Epithelial cell of prostate (primary cell): ENCODE results near the gene FUOM.

GRCh38 chr10:132787682-132788100 lies 1.7 kb upstream of the NKX6-2 start:
- RRBS: 0% methylated on average over 11 of the region's 44 CpGs

DNA sequence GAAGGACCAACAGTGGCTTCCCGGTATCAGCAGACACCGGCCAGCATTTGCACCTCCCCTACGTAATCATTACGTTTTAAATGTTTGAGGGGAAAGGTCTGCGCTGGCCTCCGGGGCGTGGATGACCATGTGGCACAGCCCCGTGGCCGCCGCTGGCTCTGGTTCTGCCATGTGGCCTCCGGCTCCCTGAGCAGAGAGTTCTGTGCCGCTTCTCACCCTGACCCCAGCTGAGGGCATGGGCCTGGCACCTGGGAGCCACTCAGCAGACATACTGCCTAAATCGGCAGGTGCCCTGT lies 25.5 kb downstream of the CFAP46 start:
- RRBS: 88% methylated on average over 9 of the region's 13 CpGs

DNA sequence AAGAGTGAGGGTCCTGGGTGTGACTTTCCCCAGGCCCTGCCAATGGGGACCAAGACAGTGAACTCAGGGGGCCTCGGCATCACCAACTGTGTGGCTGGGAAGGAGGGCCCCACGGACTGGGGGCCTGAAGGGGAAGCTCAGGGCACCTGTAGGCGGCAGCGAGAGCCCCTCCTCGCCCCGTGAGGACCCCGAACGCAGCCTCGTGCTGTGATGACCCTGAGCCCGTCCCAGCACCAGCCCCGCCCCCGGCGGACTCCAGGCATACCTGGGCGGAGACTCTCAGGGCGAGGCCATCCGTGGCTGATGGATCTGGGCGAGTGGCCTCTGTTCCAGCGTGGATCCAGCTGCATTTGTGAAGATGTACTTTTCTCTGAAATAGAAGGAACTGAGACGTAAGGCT lies 50.4 kb upstream of the CFAP46 start:
- RRBS: no CpG with 5 or more reads among the region's 19 CpGs

DNA sequence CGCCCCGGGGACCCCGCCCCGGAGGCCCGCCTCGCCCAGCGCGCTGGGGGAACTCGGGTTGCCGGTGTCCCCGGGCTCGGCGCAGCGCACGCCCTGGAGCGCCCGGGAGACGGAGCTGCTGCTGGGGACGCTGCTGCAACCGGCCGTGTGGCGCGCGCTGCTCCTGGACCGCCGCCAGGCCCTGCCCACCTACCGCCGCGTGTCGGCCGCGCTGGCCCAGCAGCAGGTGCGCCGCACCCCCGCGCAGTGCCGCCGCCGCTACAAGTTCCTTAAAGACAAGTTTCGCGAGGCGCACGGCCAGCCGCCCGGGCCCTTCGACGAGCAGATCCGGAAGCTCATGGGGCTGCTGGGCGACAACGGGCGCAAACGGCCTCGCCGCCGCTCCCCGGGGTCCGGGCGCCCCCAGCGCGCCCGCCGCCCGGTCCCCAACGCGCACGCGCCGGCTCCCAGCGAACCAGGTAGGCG lies 396 bp downstream of the UTF1 start:
- RRBS: 2% methylated on average over 21 of the region's 70 CpGs

- RRBS: 1% methylated on average over 33 of the region's 47 CpGs
Observed at GRCh38 chr10:133236366-133236801, 1.3 kb upstream of the VENTX start.

GRCh38 chr10:133254349-133254712 lies 16.7 kb downstream of the VENTX start:
- RRBS: no CpG with 5 or more reads among the region's 11 CpGs

GRCh38 chr10:133310079-133310557 lies 1.4 kb downstream of the ZNF511 start:
- RRBS: 94% methylated on average over 2 of the region's 17 CpGs

DNA sequence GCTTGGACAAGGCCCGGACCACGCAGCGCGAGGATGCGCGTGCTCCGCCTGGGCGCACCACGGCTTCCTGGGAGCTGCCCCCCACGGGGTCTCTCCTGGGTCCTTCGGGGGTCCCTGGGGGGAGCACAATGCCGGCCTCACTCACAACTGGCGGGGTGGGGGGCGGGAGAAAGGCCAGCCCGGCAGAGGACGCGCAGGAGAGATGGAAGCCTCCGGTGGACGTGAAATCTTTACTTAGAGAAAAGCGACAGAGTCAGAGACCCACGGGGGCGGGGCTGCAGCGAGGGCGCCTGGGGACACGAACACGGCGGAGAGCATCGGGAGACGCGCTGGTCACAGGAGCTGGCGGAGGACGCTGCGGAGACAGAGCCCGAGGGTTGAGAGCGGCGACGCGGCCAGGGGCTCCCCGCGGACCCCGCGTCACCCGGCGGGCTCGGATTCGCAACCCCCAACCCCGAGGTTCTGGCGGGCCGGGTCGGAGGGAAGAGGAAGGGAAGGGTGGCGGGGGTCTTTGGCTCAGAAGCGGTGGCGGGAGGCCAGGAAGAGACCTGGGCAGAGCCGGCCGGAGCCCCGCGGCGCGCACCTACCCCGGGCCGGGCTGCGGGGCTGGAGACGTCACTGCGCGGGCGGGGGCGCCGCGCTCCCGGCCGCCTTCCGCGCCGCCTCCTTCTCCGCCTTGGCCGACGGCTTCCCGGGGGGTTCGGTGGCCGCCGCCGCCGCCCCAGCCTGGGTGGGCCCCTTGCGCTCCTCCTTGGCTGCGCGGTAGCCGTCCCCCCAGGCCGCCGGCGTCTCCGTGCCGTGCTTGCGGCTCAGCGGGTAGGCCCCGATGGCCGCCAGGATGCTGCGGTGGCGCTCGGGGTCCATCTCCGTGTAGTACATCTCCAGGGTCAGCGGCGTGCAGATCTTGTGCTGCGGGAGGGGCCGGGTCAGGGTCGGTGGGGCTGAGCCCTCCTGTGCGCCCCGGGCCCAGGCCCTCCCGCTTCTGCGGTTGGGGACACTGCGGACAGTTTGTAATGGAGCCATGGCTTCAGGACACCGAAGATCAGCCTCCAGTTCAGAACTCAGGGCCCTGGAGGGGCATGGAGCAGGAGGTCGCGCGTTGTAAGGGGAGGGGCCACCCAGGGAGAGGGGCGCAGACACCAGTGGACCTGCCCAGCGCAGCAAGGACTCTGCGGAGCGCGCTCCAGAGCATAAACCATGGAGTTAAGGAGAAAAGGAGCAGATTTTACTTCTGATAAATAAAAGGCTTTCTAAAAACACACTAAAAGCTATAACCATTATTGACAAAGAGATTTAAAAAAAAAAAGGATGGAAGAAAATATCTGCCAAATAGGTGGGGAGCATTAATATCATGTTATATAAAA lies 11.0 kb downstream of the CALY start:
- RRBS: 3% methylated on average over 43 of the region's 119 CpGs

DNA sequence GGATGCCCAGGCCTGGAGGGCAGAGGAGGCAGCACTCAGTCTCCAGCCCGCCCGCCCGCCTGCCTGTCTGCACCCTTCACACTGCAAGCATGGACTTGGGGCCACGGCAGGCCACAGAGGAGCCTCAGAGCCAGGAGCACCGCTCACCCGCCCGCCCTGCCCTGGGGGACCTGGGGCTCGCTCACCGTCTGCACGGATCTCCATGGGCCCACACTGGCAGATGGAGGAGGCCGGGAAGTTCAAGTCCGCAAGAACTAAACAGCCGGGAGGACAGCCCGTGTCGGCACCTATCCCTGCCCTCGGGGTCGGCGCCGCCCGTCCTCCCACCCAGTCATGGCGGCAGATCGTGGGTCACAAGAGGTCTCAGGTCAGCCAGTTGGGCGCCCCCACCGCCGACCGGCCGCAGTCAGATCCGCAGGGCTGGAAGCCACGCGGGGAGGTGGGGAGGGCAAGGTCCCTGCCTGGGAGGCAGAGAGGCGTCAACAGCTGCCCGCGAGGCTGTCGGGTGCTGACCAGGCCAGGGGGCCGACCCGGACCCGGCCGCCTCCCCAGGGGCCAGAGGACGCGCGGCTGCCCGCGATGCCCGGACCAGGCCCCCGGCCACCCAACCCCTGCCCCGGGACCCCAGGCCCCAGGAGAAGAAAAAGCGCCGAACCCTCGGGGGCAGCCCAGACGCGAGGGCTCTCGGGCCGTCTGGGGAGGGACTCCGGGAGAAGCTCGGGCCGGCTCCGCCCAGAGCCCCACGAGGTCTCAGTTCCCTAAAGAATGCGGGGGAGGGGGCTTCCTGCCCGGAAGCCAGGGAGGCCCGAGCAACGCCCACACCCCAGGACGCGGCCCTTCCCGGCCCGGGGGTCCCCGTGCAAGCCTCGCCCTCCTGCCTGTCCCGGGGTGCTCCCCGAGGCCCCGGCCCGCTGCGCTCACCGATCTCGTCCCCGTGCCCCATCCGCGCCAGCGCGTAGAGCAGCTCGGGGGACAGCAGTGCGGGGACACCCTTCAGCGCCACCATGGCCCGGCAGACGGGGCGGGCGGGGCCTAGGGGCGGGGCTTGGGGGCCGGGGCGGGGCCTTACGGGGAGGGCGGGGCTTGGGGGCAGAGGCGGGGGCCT lies at the start of gene FUOM:
Gene FUOM (minus strand): TSS at position 1,018 of the 1,105 bp plus-strand sequence.
- RRBS: 4% methylated on average over 44 of the region's 93 CpGs

- RRBS: 96% methylated on average over 1 of the region's 34 CpGs
Observed at GRCh38 chr10:133358107-133358567, 318 bp upstream of the FUOM start.